ENCODE results near the genes SCT, TALDO1, CEND1 and MOB2.

- PRO-cap = no peak
Measured at GRCh38 chr11:624354-624768, 394 bp downstream of the CDHR5 start.

DNA sequence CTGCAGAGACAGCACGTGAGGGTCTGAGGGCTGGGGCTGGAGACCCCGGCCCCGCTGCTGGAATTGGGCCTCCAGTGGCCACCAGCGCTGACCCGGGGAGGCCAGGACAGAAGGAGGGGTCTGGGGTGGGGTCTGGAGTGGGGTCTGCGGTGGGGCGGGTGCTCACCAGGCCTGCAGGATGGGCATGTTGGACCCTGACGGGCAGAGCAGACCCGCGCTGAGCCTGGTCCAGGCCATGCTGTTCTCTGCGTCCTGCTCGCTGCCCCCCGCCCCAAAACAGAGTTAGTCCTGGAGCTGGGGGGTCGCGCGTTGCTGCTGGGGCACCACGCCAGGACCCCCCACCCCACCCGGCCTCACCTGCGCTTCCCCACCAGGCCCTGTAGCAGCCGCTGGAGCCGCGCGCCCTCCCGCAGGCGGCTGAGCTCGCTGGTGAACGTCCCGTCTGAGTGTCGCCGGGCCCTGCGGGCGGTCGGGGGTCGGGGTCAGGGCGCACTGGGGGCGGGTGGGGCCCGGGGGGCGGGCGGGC, 387 bp downstream of the SCT start:
- PRO-cap = no peak

DNA sequence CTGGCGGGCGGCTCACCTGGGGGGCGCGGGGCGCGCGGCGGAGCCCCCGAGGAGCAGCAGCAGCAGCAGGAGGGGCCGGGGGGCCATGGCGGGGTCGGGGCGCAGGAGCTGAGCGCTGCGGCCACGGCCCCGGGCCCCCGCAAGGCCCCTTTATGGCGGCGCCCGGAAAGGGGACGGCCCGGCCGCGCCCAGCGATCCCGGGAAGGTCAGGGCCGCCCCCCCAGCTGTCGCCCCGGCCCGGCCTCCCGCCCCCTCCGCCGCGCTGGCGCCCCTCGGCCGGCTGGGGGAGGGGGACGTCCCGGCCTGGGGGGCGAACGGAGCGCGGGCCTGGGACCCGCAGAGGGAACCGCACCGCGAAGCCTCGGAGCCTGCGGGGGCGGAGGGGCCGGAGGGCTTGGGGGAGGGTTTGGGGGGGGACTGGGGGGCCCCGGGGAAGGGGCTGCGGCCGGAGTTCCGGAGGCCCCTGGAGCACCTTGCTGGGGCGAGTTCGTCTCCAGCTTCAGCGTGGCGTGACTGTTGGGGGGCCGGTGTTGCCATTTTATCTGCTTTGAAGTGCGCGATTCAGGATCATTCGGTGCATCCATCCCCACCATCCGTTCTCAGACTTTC, at the start of gene SCT:
Gene SCT, minus strand, starts transcription at position 125 of the 609 bp plus-strand sequence.
- PRO-cap = no peak

- PRO-cap = no peak
Measured at GRCh38 chr11:627900-628322, 930 bp upstream of the SCT start.

DNA sequence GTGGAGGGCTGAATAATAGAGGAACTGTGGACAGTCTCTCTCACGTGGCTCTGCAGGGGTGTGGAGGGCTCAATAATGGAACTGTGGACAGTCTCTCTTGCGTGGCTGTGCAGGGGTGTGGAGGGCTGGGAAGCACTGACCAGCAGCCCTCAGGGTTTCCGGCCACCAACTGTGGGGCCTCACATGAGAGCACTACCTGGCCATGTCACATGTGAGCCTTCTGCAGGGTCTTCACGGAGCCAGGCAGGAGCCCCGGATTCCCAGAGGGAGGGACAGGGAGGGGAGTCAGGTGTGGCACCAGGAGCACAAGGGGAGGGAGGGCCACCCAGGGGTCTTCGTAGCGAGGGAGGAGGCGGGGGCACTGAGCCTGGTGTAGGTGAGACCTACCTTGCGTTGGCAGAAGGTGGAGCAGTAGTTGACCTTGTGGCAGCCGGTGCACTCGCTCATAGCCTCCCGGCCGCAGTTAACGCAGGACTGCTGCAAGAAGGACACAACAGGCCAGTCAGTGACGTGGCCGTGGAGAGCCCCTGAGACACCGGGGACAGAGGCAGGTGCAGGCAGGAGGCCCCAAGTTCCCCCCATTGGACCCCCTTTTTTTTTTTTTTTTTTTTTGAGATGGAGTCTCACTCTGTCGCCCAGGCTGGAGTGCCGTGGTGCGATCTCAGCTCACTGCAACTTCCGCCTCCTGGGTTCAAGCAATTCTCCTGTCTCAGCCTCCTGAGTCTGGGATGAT, 16.7 kb downstream of the DRD4 start:
- PRO-cap = no peak

- PRO-cap = bidirectional peak, plus-strand start at chr11:706616, minus-strand start at chr11:706519
Measured at GRCh38 chr11:706465-706849, 426 bp downstream of the EPS8L2 start.

- PRO-cap = no peak
Measured at GRCh38 chr11:727758-728801, 19.2 kb upstream of the TALDO1 start.

DNA sequence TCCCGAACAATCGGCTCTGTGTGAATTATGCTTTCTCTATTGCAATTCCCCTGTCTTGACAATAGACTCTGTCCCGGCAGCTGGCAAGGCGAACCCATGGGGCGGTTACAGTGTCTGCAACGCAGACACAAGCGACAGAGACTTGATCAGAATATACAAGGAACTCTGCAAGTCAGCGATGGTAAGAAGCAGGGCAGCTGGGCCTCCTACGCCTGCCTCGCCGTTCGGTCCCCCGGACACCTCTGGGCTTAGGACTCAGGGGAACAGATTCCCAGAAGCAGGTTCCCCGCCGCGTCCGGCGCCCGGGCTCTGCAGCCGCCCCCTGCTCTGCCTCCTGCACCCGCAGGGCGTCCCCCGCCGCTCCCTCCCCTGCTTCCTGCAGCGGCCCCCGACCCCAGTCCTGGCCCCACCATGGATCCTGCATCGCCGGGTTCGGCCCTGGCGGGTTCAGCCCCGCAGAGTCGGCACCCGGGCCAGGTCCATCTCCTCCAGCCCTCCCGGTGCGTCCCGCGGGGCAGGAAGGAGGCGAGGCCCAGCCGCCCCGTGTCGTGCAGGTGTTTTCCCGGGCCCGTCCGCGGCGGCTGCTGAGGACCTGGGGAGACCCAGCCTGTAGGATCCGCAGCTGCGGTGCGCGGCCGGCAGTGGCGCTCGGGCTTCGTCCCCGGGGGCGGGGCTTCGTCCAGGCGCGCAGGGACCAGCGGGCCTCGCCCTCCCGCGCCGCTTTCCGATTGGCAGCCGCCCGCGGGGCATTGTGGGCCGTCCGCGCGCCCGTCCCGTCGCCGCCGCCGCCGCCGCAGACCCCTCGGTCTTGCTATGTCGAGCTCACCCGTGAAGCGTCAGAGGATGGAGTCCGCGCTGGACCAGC, at the start of gene TALDO1:
Gene TALDO1, plus strand, starts transcription at position 796 of the 865 bp plus-strand sequence.
- PRO-cap = bidirectional peak, plus-strand start at position 759 of the sequence, minus-strand start at position 624 of the sequence

GRCh38 chr11:790005-790987, at the start of gene CEND1:
TSS of gene CEND1 (minus strand) at chr11:790090.
- PRO-cap = no peak

DNA sequence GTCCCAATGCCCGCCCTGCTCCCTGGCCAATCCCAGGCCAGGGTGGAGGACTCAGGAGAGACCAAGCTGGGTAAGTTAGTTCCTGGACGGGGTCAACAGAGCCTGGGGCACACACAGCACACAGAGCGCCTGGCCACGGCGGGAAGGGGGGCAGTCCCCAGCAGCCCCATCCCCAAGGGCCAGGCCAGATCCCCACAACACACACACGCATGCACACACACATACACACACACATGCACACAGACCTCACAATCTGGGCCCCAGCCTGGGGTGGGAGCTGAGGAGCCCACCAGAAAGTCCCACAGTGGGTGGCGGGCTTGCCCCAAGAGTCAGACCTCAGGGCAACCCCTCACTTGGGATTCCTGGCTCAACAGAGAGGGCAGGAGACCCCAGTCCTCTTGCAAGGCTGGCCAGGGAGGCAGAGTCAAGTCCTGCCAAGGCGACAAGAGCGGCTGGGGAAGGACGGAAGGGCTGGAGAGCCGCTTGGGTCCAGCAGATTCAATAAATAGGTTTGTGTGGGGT, 1.2 kb upstream of the CEND1 start:
- PRO-cap = no peak

DNA sequence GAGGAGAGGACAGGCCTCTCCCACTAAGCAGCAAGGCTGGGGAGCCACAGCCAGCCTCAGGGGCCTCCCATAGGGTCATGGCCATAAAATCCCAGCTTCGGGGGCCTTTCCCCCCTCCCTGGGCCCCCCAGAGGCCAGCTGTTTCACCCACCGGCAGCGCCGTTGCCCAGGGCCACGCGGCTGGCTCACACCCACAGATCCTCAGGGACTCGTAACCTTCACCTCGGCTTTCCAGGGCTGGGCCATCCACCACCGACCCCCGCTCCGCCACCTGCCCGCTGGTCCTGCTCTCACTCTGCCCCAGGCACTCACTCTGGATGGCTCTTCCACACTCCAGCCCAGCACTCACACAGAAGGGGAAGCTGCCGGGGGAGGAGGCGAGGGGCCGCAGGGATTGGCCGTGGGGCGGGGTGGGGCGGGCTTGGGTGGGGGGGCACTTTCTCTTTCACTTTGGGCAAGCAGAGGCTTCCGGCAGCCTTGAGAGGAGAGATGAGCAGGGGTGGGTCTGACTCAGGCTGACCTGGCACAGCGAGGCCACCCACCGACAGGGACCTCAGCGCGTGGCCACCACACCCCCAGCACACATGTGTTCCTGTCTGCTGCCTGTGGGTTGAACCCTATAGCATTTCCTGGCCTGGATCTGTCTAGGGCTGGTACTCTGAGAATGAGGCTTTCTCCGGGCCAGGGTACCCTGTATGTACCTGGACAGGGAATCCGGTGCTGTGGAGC, 2.0 kb downstream of the SLC25A22 start:
- PRO-cap = bidirectional peak, plus-strand start at position 480 of the sequence, minus-strand start at position 347 of the sequence

DNA sequence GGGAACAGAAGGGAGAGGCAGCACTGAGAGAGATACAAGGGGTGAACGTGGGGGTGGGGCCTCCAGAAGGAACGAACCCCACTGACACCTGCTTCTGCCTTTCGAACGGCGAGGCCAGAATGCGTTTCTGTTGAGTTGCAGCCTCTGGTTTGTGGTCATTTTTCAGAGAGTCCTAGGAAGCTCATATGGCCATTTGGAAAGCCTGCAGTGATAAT, 6.2 kb upstream of the CHID1 start:
- PRO-cap = no peak

GRCh38 chr11:952235-952832, 26.7 kb downstream of the AP2A2 start:
- PRO-cap = bidirectional peak, plus-strand start at chr11:952717, minus-strand start at chr11:952621

- PRO-cap = no peak
Measured at GRCh38 chr11:970258-970867, 44.7 kb downstream of the AP2A2 start.

DNA sequence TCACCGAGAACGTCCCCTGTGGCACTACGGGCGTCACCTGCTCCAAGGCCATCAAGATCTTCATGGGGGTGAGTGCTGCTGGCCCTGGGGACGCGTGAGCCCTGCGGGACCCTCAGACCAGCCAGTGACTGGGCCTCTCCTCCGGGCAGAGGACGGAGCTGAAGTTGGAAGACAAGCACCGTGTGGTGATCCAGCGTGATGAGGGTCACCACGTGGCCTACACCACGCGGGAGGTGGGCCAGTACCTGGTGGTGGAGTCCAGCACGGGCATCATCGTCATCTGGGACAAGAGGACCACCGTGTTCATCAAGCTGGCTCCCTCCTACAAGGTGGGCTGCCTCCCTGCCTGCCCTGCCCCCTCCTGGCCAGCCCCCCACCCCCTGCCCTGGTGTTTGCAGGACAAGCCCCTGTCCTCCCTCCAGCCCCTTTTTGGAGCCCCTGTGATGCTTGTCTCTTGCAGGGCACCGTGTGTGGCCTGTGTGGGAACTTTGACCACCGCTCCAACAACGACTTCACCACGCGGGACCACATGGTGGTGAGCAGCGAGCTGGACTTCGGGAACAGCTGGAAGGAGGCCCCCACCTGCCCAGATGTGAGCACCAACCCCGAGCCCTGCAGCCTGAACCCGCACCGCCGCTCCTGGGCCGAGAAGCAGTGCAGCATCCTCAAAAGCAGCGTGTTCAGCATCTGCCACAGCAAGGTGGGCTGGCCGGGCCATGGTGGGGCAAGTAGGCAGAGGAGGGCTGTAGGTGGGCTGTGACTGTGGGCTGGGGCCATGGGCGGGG, 51.5 kb upstream of the MUC6 start:
- PRO-cap = no peak

DNA sequence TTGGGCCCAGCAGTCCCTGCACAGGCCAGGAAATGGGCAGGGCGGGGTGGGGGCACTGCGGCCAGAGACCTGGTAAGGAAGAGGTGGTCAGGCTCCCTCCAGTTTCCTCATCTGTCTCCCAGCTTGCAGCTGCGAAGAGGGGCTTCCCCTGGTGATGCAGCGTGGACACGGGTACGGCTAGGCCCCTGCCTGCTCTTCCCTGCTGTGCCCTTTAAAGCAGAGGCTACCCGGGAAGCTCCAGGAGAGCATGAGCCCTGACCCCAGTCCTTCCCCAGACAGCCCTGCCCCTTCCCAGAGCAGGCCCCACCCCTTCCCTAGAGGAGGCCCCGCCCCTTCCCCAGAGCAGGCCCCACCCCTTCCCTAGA, 44.9 kb upstream of the MUC5AC start:
- PRO-cap = no peak

DNA sequence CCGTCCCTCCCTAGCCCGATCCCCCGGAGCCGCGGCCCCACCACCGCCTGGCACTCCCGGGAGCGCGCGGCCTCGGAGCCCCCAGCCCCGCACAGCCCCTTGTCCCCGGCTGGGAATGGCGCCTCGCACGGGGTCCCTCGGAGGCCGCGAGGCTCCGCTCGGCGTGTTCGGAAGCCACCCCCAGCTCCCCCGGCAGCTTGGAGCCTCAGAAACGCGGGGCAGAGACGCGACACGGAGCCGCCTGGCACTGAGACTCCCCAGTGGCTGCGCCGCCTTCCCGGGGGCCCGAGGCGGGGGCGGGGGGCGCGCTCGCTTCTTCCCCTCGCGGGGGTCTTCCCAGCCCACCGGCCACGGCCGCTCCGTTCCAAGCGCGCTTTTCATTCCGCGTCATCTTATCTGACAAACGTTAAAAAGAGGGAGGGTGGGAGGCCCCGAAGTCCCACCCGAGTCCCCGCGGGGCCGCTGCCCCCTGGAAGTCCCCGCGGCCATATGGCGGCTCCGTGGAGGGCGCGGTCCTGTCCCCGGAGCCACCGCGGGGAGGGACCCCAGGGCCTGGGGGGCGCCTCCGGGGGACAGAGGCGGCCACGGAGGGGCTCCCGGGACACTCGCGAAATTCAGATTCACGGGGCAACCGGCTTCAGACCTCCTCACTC, 27.9 kb upstream of the TOLLIP start:
- PRO-cap = no peak

DNA sequence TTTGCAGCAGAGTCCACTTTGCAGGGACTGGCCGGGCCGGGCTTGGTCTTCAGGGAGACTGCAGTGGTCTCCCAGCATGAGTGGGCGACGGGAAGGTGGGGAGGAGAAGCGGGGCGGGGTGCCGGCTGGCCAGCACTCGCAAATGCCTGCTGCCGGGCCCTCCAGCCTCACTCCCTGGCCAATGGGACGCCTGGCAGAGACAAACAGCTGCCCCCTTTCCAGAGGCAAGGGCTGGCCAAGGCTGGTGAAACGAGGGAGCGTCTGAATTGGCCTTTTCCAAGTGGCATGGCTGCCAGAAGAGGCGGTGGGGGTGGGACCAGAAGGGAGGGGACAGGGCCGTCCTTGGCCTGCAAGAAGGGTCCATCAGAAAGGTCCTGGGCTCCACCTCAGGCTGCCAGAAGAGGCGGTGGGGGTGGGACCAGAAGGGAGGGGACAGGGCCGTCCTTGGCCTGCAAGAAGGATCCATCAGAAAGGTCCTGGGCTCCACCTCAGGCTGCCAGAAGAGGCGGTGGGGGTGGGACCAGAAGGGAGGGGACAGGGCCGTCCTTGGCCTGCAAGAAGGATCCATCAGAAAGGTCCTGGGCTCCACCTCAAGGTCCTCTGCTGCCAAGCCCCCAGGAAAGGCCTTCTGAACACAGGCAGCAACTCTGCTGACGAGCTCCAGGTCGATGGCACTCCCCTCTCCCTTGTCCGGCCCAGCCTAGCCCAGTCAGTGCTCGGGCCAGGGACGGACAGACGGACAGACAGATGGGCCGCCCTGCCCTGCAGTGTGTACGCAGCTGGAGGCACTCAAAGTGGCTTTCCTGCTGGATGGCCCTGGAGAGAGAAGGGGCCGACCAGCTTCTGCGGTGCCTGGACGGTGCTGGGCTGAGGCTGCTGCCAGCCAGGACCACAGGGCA, at the start of gene MOB2:
Gene MOB2, minus strand, starts transcription at position 301 of the 899 bp plus-strand sequence.
- PRO-cap = no peak

- PRO-cap = no peak
Measured at GRCh38 chr11:1513324-1514218, 27.0 kb upstream of the MOB2 start.

DNA sequence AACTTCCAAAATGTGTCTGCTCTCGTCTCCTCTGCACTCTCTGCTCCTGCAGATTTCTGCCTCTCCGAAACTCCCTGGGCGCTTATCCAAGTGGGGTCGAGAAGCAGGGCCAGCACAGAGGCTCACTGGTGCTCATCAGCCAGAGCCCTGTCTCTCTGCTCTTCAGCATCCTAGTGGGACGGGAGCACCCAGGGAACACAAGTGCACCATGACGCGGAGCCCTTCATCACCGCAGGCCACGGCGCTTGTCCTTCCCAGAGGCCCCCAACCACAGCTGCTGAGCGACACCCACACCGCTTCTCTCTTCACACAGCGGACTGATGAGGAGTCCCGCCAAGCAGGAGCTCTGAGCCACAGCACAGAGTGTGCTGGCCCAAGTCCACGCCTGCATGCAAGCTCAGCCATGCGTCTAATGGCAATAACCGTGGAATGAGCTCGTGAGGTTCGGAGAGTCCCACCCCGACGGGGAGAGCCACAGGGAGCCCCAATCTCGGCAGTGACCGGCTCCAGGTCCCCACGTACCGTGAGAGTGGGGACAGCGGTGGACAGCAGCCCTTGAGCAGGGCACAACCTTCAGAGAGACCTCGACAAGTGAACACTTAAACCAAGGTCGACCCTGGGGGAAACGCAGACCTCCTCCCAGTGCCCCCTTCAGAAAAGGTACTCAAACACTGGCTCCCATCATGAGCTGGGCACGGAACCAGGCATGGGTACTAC, 28.0 kb upstream of the MOB2 start:
- PRO-cap = no peak

Measured in duodenum (tissue), 1 donor.